Monocyte (primary cell): ENCODE results near the genes STPG4 and FBXO11.

DNA sequence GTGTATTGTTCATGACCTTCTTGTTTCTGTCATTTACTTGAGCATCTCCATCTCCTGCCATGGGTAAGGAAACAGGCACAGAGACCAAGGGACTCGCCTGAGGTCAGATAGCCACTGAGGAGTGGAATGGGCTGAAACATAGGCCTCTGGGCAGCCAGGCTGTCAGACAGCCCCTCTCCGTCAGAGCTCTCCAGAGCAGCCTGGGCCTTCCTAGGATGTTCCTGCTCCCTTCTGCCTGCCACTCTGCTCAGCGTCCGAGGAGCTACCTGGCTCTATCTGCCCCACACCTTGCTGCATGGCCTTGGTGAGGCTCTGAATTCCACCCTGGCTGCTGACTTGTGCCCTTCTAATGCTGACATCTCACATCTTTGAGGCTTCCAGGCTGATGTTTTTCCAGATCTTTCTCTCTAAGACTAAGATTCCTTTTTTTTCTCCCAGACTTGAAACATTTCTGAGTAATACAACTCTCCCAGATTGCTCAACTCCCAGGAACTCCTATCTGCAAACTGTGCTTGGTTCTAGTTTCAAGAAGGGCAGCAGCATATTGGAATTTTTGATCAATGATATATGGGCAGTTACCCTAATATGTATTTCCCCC lies 67.7 kb downstream of the MCFD2 start:
- PRO-cap, 2 experiments: no peak in any of the 2 experiments

DNA sequence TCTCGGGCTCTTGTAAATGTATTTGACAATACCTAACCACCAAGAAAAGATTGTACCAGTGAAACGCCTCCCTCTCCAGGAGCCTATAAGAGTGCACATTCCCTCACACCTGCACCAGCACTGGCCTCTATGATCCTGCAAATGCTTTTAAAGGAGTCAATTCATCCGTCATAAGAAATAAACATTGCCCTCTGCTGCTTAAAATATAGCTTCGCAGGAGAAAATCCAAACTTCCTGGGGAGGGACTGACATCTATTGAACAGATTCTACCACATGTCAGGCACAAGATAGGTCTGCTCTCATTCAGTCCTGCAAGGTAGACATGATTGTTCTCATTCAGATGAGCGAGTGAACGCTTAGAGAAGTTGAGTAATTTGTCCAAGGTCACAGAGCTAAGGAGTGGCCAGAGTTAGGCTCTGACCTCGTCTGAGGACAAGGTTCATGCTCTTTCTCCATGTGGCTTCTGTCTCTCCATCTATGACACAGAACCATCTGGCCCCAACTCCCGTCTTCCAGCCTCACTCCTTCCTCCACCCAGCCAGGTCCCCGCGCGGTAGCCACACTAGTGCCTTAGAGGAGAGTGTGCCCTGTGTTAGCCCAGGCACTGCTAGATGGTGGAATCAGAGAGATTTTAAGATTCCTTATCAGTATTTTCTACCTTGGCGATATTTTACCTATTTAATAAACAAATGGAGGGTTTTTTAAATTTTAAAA lies 38.7 kb downstream of the MCFD2 start:
- PRO-cap, 2 experiments: no peak in any of the 2 experiments

DNA sequence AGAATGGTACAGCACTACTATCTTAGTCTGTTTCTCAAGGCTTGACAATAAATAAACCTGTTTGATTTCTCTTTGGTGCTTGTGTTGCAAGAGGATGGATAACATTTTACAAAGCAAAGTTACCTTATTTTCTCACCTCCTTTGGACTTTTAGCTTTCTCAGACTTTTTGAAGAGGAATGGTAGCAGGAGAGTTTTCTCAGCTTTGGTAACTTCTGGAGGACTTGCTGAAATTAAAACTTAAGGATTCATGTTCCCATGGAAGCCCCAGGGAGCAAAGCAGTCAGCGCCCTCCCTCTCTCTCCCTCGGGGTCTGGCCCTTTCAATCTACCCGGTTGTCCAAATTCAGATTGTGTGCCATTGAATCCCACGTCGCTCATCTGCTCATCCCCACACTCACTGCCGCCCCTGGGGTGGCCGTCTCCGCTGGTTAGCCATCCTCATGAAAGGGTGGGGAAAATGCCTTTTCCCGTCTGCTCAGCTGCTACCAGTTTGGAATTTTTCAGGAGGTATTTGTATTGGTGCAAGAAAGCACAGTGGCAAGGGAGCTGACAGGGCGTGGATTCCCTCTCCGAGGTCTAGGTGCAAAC lies 27.2 kb downstream of the MCFD2 start:
- PRO-cap, 2 experiments: no peak in any of the 2 experiments

DNA sequence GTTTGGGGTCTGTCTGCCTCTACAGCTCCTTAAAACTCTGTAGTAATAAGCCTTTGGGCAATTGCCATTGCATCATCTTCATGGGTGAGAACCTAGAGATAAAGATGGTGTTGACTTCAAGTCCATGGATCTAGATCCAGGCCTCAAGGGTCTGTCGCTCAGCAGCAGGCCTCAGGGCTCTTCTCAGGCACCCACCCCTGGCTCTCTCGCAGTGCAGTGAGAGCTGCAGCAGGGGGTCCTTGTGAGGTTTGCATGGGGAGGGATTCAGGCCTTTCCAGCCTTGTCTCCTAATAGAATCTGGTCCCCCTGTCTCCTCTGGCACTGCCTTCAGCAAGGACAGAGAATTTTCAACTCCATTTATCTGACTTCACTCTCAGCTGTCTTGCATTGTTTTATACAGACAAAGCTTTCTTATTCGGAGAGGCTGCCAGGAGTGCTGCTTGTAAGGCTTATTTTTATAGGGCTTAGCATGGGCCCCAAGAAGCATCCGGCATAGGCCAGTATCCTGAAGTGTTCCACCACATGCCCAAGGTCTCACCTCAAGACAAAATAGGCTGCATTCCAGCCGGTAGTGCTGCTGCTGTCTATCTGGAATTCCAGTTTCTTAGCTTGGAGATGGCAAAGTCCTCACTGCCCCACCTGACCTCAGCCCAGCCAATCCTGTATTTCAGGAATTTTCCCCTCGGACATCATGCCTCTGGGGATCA lies 22.0 kb downstream of the TTC7A start:
- PRO-cap, 2 experiments: peak in 2 of 2 experiments; most common plus-strand start position 327 of the sequence (in 1)

- PRO-cap, 2 experiments: peak in 2 of 2 experiments; most common plus-strand start chr2:47002900 (in 1)
Observed at GRCh38 chr2:47002556-47003597, 61.9 kb downstream of the TTC7A start.

DNA sequence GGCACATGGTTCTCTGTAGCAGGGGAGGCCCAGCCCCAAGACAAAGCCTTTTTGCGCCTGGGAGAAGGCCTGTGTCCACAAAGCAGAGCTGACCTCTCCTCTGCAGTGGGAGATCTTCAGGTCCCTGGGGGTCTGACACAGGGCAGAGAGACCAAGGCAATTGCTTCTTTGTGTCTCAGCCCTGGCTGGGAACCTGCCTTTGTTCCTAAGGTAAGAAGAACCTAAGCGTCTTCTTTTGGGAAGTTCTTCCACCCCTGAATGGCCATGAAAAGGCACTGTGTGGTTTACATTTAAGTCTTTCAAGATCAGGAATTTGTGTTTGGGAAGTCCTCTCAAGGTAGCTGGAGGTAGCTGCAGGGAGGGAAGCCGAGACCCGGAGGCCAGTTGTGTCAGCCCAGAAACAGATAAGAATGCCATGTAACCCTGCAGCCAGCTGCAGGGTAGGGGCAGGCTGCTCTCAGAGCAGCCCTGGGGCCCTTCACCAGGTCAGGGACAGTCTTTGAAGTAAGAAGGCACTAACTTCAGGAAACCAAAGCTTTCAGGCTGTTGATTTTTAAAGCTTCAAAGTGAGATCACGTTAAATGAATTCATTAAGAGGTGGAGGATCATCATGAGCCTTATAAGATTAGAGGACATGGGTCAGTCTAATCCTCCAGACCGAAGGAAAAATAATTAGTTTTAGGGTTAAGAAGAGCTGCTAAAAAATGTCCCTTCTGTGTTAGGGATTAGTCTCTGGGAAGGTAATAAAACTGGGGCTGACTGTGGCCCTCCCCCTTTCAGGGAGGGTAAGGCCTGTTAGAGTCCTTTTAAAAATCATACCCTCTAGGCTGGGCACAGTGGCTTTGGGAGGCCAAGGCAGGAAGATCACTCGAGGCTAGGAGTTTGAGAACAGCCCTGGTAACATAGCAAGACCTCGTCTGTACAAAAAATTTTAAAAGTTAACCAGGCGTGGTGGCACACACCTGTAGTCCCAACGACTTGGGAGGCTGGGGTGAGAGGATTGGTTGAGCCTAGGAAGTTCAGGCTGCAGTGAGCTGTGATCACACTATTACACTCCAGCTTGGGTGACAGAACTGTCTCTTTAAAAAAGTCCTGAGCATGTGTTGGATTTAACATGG lies 95.1 kb downstream of the TTC7A start:
- PRO-cap, 2 experiments: peak in 2 of 2 experiments; most common plus-strand start position 344 of the sequence (in 1)

DNA sequence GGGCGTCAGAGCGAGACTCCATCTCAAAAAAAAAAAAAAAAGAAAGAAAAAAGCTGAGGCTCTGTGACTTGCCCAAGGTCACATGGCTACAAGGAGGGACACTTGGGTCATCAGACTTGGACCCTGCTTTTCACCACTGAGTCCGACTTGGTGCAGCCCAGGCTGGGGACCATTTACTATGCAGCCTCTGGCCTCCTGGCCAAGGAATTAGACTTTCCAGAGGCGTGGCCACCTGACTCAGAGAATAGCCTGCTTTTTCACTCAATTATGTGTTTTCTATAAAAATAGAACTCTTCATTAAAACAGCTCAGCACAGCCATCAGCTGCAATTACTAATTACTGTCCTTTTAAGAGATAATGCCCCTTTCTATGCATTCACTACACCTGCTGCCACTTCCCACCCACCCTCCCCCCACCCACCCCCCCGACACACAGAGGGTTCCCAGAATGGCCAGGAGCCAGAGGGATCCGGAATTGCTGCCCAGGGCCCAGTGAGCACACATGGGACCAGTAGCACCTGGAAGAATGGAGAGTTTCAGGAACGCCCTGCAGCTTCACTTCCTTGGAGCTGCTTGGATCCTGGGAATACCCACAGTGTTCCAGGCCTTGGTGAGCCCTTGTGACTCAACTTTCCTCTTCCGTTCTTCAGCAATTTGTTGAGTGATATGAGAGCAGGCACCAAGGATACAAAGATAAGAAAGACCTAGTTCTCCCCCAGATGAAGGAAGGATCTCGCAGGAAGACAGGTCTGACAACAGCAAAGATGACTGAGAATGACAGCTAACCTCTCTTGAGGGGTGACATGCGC lies 97.4 kb downstream of the TTC7A start:
- PRO-cap, 2 experiments: peak in 1 of 2 experiments; most common plus-strand start position 213 of the sequence (in 1)

DNA sequence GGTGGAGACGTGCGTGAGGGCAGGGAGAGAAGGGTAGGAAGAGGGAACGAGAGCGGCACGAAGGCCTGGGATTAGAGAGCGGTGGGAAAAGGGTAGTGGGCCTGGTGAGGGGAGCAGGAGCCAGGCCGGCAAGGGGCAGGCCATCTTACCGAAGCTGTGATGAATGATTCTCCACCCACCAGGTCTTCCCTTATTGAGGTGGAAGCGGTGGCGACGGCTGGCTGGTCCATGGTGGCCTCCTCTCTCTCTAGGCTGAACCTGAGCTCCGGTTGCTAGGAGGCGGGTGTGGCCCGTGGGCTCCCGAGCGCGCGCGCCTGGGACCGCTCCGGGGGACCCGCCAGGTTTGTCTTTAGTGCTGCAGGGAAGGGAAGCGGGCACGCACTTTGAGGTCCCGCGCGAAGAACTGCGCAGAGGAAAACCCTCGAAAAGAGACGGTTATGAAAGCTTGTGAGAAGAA lies at the start of gene STPG4:
Gene STPG4 (minus strand): TSS at position 287 of the 457 bp plus-strand sequence.
- PRO-cap, 2 experiments: no peak in any of the 2 experiments

- PRO-cap, 2 experiments: no peak in any of the 2 experiments
Observed at GRCh38 chr2:47311158-47311544, 58.0 kb upstream of the EPCAM start.

- PRO-cap, 2 experiments: no peak in any of the 2 experiments
Observed at GRCh38 chr2:47521811-47522219, 49.0 kb downstream of the KCNK12 start.

- PRO-cap, 2 experiments: peak in 2 of 2 experiments; most common plus-strand start chr2:47905911 (in 1); most common minus-strand start chr2:47906496 (in 2)
Observed at GRCh38 chr2:47905589-47906592, at the start of gene FBXO11. Gene FBXO11, minus strand, starts transcription at chr2:47906498.

DNA sequence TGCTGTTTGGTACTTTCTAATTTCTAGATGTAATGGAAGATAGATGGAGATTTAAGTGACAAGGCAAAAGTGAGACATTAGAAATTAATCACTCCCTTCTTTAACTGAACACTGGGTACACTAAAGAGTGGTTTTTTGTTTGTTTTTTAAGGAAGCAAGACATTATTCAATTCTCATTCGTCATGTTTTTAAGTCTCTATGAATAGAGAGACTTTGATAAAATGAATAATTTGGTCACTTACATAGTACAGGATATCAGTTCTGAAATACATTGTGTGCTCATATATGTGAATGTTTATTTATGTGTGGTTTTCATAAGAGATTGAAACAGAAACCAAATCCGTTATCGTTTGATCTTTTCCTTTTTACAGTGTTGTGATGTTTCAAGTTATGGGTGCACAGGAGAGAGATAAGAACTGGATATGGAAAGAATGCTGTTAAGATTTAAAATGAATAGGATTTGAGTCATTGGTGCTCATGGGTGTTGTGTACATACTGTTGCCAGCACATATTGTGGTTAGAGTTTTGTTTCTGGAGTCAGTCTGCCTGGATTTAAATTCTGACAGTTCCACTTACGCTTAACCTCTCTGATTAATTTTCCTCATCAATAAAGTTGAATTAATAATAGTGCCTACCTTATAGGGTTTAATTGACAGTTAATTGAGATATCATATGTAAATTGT lies 29.6 kb downstream of the FOXN2 start:
- PRO-cap, 2 experiments: peak in 1 of 2 experiments; most common plus-strand start position 520 of the sequence (in 1)

GRCh38 chr2:48398224-48398529 lies 42.4 kb upstream of the PPP1R21 start:
- PRO-cap, 2 experiments: no peak in any of the 2 experiments

DNA sequence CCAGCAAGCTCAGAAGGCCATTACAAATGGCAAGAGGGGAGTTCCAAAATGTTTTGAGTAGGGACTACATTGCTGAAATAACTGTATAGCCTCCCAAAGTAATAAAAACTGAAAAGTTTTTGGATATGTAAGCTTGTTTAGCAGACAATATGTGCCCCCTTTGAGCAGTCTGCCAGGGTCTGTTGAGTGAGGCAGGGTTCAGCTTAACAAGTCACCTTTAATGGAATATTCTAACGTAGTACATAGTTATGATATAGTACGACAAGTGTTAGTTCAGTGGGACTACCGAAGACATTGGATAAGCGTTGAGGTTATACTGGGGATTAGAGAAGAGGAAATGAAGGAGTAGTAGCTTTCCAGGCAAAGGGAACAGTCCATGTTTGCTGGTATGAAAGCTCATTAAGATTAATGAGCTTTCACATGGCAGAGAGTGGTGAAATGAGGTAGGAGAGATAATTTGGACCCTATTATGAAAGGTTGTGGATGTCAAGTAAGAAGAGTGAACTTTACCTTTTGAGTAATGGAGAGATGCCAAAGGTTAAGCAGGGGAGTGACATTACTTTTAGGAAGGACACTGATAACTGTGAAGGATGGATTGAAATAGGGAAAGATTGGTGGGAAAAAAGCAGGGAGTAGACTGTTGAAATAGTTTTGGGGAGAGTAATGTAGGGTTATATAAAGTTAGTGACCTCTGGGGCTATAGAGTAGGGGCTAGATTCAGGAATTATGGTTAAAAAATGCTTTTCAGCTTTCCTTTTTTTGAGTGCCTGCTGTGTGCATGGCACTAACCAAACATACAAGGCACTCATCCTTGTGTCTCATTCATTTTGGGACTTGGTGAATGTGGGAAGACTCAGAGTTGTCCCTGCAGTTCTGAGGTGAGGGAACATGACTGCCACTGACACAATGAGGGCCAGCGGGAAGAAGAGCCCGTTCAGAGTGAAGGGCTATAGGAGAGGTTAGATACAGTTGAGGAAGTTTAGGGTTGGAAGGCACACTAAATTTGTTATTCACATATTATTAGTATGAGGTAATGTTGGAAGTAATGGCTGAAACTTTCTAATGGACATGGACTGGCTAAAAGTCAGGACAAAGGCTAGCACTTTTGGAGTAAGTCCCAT lies 2.2 kb downstream of the PPP1R21 start:
- PRO-cap, 2 experiments: no peak in any of the 2 experiments

GRCh38 chr2:53812817-53813141 lies 25.9 kb downstream of the ERLEC1 start:
- PRO-cap, 2 experiments: no peak in any of the 2 experiments

DNA sequence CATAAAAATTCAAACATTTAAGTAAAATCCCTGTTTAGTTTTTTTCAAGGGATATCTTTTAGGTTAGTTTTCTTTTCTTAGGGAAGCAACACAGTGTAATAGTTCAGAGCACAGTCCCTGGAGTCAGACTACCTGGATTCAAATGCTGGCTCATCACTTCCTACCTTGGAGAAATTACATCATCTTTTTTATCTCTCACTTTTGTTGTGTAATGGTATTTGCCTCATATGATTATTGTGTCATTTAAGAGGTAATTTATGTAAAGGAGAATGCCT lies 26.2 kb downstream of the ERLEC1 start:
- PRO-cap, 2 experiments: no peak in any of the 2 experiments

- PRO-cap, 2 experiments: no peak in any of the 2 experiments
Observed at GRCh38 chr2:53936873-53937694, 33.7 kb downstream of the PSME4 start.

- PRO-cap, 2 experiments: no peak in any of the 2 experiments
Observed at GRCh38 chr2:53982986-53983582, 12.2 kb downstream of the ACYP2 start.

- PRO-cap, 2 experiments: no peak in any of the 2 experiments
Observed at GRCh38 chr2:53987214-53987778, 16.4 kb downstream of the ACYP2 start.

DNA sequence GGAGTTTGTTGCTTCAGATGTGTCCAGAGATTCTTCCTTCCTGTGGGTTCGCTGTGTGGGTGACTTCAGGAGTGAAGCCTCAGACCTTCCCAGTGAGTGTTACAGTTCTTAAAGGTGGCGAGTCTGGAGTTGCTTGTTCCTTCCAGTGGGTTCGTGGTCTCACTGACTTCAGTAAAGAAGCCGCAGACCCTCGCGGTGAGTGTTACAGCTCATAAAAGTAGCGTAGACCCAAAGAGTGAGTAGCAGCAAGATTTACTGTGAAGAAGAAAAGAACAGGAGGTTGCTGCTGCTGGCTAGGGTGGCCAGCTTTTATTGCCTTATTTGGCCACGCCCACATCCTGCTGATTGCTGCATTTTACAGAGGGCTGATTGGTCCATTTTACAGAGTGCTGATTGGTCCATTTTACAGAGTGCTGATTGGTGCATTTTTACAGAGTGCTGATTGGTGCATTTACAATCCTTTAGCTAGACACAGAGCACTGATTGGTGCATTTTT lies 34.0 kb upstream of the SPTBN1 start:
- PRO-cap, 2 experiments: no peak in any of the 2 experiments